ENCODE measurements around a stretch of chr10.

DNA sequence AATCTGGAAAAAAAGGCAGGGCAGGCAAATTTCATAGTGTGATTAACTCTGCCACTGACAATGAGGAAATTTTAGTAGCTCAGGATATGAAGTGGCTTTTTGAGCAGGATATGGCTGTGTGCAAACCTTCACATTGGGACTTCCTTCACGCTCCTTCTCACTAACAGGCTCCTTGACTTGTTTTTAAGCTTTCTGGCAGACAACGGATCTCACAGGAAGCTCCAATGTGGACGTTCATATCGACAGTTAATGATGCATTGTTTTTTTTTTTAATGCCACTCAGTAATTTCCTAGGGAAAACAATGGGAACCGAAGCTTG is 84.9 kb downstream of the NRP1 start:
- PRO-cap, 5 experiments, result peak in 4 of 5 experiments; most common minus-strand start position 158 of the sequence (in 2)
- RAMPAGE, long total RNA, 2 experiments, result no peak in any of the 2 experiments
- RRBS, result no CpG with 5 or more reads among the region's 5 CpGs

DNA sequence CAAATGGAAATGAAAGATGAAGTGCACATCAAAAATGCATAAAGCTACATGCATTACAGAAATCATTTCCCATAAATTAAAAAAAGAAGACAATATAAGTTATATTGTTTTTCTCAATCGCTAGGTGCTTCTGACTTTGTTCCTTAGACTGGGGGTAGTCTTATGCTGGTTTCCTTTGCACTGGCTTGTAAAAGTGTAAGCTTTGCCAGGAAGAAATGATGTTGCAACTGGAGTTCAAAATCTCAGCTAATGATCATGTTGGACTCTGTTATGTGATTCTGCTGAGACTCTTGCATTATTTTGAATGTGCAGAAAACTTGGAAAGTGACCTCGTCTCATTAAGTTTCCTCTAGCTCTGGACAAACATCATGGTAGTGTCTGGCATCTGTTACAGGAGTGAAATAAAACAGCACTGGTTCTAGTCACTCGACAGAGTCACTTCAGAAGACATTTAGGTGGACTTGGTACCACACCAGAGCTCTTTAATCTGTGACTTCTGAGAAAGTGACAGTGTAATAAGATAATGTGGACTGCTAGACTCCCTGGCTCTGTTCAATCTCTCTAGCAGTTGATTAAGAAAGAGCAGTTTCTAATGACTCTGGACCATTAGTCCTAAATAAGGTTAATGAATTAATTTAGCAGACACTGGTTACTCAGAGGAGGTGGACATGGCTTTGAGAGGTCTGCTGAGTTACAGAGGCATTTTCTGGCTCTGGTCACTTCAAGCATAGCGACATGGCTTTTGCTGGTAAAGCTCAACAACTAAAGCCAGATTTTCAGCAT is 2.2 kb downstream of the NRP1 start:
- PRO-cap, 5 experiments, result peak in 2 of 5 experiments; most common plus-strand start position 341 of the sequence (in 1)
- RAMPAGE, long total RNA, 2 experiments, result no peak in any of the 2 experiments
- RRBS, result no CpG with 5 or more reads among the region's 4 CpGs

GRCh38 chr10:33332849-33333254 is 1.6 kb downstream of the NRP1 start:
- PRO-cap, 5 experiments, result peak in 1 of 5 experiments; most common plus-strand start chr10:33333053 (in 1)
- RAMPAGE, long total RNA, 2 experiments, result no peak in any of the 2 experiments
- RRBS, result no CpG with 5 or more reads among the region's 1 CpG

GRCh38 chr10:33334712-33335700 is 539 bp upstream of the NRP1 start:
- PRO-cap, 5 experiments, result peak in 5 of 5 experiments; most common plus-strand start chr10:33335022 (in 5); most common minus-strand start chr10:33334866 (in 3)
- RAMPAGE, long total RNA, 2 experiments, result no peak in any of the 2 experiments
- RRBS, result 3% methylated on average over 22 of the region's 84 CpGs

DNA sequence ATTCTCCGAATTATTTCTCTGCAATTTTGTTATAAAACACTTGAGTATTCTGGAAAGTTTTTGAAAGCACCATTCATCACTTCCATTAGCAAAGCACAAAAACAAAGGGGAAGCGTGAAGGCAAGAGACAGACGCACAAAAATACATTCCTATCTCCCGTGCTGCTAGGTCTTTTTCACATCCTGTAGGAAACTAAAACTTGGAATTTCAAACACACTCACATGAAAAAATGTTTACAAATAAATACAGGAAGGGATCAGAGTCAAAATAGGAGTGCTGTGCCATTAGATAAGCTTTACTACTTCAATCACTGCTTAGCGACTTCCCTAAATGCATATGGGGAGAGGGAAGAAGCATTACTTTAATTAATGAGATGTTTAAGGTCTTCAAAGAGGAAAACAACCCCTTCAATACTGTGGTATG is 14.1 kb downstream of the PARD3 start:
- PRO-cap, 5 experiments, result no peak in any of the 5 experiments
- RAMPAGE, long total RNA, 2 experiments, result no peak in any of the 2 experiments
- RRBS, result no CpG with 5 or more reads among the region's 5 CpGs

DNA sequence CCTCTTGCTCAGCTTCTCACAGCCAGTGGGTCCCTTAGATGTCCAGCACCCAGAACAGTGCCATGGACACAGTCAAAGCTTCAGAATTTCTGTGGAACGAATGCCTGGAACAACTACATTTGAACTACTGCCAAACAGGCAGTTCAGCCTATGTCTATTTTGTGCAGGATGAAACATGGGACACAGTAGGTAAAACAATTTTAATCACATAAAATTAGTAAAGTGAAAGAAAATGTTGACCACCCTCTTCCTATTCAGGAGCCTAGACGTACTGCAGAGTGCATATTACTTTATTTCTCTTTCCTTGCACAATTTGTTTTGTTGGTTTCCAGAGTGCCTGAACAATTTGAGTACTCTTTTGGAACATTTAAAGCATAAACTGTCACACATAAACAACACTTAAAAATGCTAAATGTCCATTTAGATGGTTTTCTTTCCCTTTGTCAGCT is 2.1 kb downstream of the PARD3 start:
- PRO-cap, 5 experiments, result no peak in any of the 5 experiments
- RAMPAGE, long total RNA, 2 experiments, result no peak in any of the 2 experiments
- RRBS, result no CpG with 5 or more reads among the region's 2 CpGs

DNA sequence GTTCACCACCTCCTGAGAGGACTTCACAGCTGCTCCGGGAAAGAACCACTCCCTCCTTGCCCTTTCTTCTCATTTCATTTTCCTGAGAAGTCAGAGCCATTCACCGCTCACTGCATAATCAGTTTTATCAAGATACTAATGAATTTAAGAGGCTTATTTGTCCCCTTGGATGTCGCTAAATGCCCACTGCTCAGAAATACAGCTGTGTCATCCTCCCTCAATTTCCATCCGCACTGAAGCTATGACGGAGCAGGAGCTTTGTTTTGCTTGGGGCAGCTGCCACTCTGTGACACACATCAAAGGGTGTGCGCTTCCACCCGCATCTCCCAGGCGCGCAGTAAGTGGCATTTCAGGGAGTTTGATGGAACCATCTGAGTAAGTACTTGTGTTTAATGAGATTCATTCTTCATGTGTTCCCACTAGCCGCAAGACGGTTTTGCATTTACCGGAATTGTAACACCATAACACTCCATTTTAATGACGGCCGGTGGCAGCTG is 103.7 kb upstream of the PARD3 start:
- PRO-cap, 5 experiments, result no peak in any of the 5 experiments
- RAMPAGE, long total RNA, 2 experiments, result no peak in any of the 2 experiments
- RRBS, result 29% methylated on average over 1 of the region's 14 CpGs

- PRO-cap, 5 experiments, result no peak in any of the 5 experiments
- RAMPAGE, long total RNA, 2 experiments, result no peak in any of the 2 experiments
- RRBS, result 3% methylated on average over 7 of the region's 23 CpGs
Measured at GRCh38 chr10:35089486-35090110, 543 bp downstream of the CUL2 start.

DNA sequence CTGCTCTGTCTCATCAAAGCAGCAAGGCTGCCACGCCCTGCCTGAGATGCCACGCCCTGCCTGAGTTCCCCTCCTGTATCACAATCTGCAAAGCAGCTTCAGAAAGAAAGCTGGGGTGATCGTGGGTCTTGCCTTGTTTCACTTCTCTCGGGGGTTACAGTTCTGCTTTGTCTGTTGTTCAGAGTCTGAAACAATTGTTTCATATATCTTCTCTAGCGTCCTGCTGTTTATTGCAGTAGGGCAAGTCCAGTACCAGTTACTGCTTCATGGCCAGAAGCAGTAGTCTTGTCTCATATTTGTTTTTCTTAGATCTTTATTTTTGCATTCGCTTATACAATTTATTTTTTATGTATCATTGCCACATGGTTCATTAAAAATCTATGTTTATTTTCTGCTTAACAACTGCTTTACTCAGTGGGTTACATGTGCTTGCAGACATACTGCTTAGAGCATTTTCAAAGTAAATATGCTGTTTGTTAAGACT is 36.0 kb upstream of the CCNY start:
- PRO-cap, 5 experiments, result no peak in any of the 5 experiments
- RAMPAGE, long total RNA, 2 experiments, result no peak in any of the 2 experiments
- RRBS, result no CpG with 5 or more reads among the region's 6 CpGs

DNA sequence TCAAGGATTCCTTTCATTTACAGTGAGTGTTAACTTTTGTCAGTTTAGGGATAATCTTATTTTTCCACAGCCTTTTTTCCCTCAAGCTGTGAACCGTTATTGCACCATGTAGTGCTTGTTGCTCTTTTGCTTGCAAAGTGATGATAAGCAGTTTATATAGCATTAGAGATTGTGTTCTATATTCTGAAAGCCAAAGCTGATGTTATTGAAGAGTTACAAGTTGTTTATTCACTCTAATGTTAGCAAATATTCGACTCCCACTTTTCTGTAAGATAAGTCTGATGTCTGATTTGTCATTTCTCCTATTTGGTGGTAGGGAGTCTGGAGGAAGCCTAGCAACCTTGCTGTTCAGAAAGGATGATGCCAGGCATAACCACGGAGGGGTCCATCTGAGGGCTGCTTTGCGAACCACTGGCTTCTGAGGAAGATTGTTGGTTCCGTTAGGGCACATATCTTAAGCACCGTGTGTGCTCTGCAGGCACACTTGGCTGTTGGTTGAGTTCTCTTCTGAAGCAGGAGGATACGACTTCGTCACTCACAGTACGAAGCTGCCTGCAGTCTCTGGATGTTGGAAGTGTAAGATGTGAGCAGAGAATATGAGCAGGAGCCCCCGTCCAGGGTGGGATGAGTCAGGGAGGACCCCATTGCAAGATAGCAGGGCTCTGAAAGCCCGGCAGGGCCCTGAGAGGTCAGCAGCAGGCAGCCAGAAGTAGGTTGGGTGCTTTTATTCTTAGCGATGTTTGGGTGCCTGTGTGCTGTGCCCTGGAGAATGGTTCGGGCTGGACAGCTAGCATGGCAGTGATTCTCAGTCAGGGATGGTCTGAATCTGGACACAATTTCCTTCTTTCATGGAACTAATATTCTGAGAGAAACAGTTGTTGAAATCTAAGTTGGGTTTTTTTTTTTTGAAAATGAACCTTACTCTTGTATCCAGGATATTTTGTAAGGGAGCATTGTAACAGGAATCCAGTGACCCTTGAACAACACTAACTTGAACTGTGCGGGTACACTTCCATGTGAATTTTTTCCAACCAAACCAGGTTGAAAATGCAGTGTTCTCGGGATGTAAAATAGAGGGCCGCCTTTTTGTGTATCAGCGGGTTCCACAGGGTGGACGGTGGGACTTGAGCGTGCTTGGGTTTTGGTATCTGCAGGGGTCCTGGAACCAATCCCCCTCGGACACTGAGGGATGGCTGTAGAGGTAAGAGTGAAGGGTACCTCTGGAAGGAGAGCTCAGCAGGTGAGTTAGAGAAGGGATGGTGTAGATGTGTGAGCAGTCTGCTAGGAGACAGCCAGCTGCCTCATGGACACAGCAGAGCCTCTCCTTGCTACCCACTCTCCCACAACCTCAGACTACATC is 12.2 kb downstream of the CCNY start:
- PRO-cap, 5 experiments, result no peak in any of the 5 experiments
- RAMPAGE, long total RNA, 2 experiments, result no peak in any of the 2 experiments
- RRBS, result no CpG with 5 or more reads among the region's 20 CpGs

GRCh38 chr10:35444381-35445418 is 108.4 kb downstream of the CCNY start:
- PRO-cap, 5 experiments, result no peak in any of the 5 experiments
- RAMPAGE, long total RNA, 2 experiments, result no peak in any of the 2 experiments
- RRBS, result no CpG with 5 or more reads among the region's 10 CpGs

DNA sequence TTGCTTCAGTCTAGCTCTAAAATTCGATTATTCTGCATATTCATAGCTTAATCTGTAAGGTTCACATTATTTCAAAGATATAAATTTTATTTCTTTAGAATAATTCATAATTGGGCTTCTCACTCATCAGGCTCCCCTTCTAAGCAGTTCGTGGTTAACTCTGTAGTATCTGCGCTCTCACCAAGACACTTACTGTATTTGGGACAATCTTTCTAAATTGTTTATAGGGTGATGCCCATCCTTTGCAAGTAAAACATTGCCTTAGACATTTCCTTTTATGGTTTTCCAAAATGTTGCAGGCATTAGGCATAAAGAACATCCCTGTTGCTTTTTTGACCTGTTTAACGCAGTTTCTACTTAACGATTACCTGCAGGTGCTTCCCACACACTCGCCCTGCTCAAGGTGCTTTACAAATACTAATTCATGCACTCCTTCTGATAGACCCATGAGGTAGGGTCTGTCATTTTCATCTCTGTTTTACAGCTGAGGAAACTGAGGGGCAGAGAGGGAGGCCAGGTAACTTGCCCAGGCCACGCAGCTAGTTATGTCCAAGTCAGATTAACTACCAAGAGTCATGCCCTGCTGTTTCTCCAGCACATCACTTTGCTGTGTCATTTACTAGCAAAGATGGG is 91.9 kb upstream of the GJD4 start:
- PRO-cap, 5 experiments, result no peak in any of the 5 experiments
- RAMPAGE, long total RNA, 2 experiments, result no peak in any of the 2 experiments
- RRBS, result no CpG with 5 or more reads among the region's 7 CpGs

- PRO-cap, 5 experiments, result no peak in any of the 5 experiments
- RAMPAGE, long total RNA, 2 experiments, result no peak in any of the 2 experiments
- RRBS, result no CpG with 5 or more reads among the region's 16 CpGs
Measured at GRCh38 chr10:35529895-35530484, 75.2 kb upstream of the GJD4 start.

DNA sequence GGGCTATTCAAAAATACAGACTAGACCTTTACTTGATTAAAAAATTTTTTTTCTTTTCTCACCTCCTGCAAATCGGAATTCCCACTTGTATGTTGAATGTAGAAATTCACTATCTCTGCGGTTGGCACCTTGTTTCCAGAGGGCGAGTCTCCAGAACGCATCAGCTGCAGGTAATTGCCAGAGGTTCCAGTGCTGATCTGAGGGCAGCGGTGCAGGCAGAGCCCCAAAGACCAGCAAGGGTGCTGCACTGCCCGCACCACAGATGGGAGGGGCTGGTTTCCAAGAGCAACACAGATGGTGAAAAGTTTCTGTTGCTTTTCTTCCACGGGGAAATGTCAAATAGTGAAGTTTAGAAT is 2.3 kb upstream of the FZD8 start:
- PRO-cap, 5 experiments, result no peak in any of the 5 experiments
- RAMPAGE, long total RNA, 2 experiments, result no peak in any of the 2 experiments
- RRBS, result no CpG with 5 or more reads among the region's 7 CpGs

- PRO-cap, 5 experiments, result no peak in any of the 5 experiments
- RAMPAGE, long total RNA, 2 experiments, result no peak in any of the 2 experiments
- RRBS, result no CpG with 5 or more reads among the region's 6 CpGs
Measured at GRCh38 chr10:36349745-36350121, 707.6 kb upstream of the FZD8 start.

GRCh38 chr10:37856103-37856695 is 1.2 kb downstream of the ZNF248 start:
- PRO-cap, 5 experiments, result no peak in any of the 5 experiments
- RAMPAGE, long total RNA, 2 experiments, result no peak in any of the 2 experiments
- RRBS, result no CpG with 5 or more reads among the region's 6 CpGs

- PRO-cap, 5 experiments, result peak in 5 of 5 experiments; most common plus-strand start chr10:38403235 (in 2); most common minus-strand start chr10:38402852 (in 3)
- RAMPAGE, long total RNA, 2 experiments, result start-site peak on the plus strand in 1 of 2 experiments, at chr10:38403151-38403224 at its widest, 67 reads per replicate; start-site peak on the minus strand in 1 of 2 experiments, at chr10:38402806-38402856 at its widest, 29 reads per replicate
- RRBS, result 6% methylated on average over 5 of the region's 117 CpGs
Measured at GRCh38 chr10:38402414-38403636, 308.7 kb downstream of the ZNF37A start.

GRCh38 chr10:42475019-42475436 is 163.3 kb downstream of the ZNF33B start:
- PRO-cap, 5 experiments, result no peak in any of the 5 experiments
- RAMPAGE, long total RNA, 2 experiments, result no peak in any of the 2 experiments
- RRBS, result 92% methylated on average over 8 of the region's 14 CpGs

DNA sequence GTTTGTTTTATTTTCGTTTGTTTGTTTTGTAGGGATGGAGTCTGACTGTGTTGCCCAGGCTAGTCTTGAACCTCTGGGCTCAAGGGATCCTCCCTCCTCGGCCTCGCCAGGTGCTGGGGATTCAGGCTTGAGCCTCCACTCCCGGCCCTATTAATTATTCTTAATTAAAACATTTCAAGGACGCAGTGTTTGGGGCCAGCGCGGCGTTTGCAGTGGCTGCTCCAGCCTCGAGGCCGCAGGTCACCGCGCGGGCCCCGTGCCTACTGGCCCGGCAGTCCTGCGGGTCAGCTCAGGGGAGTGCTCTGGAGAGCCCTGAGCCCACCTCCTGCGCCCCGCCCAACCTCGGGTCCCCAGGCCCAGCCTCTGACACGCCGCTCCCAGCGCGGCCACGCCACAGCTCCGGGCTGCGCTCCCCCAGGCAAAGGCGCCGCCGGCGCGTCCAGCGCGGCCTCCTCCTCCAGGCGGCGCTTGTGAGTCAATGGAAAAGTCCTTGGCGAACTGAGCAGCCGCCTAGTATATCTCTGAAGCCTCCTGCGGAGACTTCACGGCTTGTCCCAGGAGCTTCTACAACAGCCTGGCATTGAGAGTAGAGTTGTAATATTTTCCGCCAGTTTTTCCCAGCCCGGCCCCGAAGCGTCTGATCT is 29.6 kb upstream of the BMS1 start:
- PRO-cap, 5 experiments, result no peak in any of the 5 experiments
- RAMPAGE, long total RNA, 2 experiments, result no peak in any of the 2 experiments
- RRBS, result 27% methylated on average over 5 of the region's 43 CpGs

- PRO-cap, 5 experiments, result no peak in any of the 5 experiments
- RAMPAGE, long total RNA, 2 experiments, result no peak in any of the 2 experiments
- RRBS, result 8% methylated on average over 21 of the region's 50 CpGs
Measured at GRCh38 chr10:42755020-42755618, 27.5 kb upstream of the BMS1 start.

Measured in liver (tissue), 9 donors.